PFSK-1 (cell line): ENCODE results near the gene MS4A13.

DNA sequence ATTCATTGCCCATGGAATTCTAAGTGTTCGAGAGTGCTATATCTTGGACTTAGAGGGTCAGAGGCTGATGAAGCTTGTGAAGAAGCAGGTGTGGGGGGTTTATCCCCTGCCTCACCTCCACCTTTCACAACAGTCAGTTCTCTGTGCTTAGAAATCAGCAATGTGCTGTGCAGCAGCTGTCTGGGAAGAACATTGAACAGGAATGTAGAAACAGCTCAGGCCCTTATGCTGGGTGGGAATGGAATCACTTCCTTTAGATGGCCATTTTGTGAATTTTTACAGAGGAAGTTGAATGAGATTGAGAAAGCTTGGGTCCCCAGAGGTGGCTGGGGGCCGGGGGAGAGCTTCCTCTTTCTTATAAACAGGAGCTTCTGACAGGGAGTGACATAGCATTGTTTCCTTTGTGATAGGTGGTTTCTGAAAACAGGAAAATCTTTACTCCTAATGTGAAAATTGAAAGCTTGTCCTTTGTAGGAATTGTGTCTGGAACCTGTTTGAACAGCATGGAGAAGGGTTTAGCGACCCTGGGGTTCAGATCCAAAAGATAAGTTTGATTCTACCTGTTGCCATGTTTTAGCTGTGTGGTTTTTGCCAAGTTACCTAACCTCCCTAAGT is 17.0 kb downstream of the STX3 start:
- RRBS: no CpG with 5 or more reads among the region's 3 CpGs

DNA sequence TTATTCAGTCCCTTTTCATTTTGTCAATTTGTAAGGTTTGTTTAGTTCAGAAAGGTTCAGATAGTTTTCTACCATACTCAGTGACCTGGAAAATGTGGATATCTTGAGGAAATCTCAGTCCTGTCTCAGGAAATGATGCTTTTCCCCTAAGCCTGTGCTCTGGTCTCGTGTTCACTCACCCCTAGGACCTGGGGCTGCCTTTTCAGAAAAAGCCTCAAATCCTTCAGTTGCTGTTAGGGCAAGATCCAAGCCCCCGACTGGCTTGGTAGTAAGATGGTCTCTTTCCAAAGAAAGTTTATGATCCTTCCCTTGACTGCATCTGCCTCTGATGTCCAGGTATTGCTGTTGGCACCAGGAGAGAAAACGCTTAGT is 21.7 kb downstream of the MS4A6A start:
- RRBS: no CpG with 5 or more reads among the region's 3 CpGs

DNA sequence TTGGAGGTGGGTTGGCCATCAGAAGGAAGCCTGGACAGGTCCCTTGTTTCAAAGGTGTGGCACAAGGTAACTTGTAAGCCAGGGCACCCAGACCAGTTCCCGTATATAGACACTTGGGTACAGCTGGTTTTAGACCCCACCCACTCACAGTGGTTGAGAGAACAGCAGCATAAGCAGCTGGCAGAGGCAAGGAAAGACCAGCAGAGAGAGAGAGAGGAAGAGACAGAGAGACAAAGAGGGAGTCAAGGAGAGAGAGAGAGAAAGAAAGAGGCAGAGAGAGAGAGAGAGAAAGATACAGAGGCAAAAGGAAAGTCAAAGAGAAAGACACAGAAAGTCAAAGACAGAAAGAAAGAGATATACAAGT is 3.7 kb upstream of the MS4A6A start:
- RRBS: no CpG with 5 or more reads among the region's 1 CpG

GRCh38 chr11:60285324-60285792 is 4.9 kb downstream of the MS4A4A start:
- RRBS: no CpG with 5 or more reads among the region's 6 CpGs

DNA sequence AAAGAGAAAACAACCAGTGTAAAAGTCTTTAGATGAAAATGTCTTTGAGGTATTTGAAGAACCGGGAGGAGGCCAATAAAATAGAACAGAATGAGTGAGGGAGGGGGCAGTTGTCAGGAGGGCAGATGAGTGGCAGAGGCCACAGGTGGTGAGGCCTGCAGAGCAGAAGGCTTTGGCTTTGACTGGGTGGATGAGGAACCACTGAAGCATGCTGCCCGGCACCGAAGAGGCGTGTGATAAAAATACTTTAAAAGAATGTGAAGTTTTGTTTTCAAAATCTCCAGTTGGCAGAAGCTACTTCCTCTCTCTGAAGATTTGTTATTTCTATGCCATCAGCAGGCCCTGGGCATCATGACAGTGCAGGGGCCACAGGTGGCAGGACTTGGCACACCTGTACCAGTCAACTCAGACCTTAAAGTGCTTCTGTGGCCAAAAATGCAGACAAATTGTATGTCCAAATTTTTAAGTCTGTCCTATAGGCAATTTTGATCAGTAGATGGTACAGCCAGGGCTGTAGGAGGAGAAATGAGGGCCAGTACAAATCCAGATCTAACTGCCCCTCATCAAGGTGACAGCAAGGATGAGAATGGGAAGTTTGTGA is 6.4 kb downstream of the MS4A12 start:
- RRBS: no CpG with 5 or more reads among the region's 4 CpGs

GRCh38 chr11:60515104-60515683 is at the start of gene MS4A13:
Gene MS4A13 (plus strand): TSS chr11:60515392.
- RRBS: 63% methylated on average over 14 of the region's 29 CpGs

DNA sequence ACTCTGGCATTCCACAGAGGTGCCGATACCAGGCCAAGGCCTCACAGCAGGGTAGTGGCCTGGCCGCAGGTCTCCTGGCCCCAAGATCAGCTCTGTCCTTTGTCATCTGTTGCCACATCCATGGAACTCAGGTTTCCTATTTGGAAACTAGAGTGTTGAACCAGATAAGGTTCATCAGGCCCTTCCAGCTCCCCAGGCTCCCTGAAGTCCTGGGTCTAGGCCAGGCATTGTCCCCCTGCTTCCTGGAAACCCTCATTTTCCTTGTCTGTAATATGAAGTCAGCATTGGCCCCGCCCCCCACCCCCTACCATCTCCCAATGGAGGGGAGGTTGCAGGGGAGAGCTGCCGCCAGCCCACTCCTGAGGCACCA is 9.0 kb upstream of the MS4A10 start:
- RRBS: no CpG with 5 or more reads among the region's 4 CpGs

- RRBS: 94% methylated on average over 3 of the region's 6 CpGs
Observed at GRCh38 chr11:60848248-60848456, 6.2 kb downstream of the CCDC86 start.

DNA sequence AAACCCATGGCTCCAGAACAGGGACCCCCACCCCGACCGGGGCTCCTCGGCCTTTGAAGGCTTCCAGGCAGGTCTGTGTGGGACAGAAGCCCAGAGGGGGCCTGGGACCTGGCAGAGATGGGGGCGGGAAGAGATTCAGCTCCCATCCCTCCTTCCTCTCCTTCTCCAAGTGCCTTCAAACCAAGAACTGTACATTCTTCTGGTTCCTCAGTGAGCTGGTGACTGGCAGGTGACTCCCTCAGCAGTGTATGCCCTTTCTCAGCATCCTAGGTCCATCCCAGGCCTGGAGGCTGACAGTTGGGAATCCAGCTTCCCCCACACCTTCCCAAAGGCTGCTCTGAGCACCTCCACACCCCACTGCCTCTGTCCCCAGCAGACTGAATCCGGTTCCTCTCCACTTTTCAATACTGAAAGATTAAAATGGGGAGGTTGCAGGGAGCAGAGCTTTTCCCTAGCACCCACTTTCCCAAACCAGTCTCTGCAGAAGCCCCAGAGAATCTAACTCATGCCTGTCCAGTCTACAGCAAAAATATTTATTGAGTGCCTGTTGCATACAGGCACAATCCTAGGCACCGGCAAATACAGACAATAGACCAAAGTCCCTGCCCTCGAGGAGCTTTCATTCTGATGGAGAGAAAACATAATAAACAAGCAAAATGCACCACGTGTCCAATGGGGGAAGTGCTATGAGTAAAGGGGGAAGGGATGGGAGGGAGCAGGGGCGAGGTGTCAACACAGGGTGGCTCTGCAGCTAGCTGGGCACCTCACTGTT is 5.1 kb downstream of the PTGDR2 start:
- RRBS: no CpG with 5 or more reads among the region's 9 CpGs

DNA sequence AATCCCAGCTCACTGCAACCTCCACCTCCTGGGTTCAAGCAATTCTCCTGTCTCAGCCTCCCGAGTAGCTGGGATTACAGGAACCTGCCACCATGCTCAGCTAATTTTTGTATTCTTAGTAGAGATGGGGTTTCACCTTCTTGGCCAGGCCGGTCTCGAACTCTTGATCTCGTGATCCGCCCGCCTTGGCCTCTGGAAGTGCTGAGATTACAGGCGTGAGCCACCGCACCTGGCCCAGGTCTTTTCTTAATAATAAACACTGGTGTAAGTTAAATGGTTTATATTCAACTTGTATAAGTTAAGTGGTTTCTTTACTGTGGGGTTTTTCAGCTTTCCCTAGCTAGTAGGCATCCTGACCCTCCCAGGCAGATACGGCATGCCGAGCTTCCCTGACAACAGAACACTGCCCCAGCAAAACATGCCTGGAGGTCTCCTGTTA is 17.0 kb downstream of the PRPF19 start:
- RRBS: no CpG with 5 or more reads among the region's 10 CpGs

GRCh38 chr11:60911971-60912372 is 2.0 kb upstream of the TMEM109 start:
- RRBS: no CpG with 5 or more reads among the region's 2 CpGs

DNA sequence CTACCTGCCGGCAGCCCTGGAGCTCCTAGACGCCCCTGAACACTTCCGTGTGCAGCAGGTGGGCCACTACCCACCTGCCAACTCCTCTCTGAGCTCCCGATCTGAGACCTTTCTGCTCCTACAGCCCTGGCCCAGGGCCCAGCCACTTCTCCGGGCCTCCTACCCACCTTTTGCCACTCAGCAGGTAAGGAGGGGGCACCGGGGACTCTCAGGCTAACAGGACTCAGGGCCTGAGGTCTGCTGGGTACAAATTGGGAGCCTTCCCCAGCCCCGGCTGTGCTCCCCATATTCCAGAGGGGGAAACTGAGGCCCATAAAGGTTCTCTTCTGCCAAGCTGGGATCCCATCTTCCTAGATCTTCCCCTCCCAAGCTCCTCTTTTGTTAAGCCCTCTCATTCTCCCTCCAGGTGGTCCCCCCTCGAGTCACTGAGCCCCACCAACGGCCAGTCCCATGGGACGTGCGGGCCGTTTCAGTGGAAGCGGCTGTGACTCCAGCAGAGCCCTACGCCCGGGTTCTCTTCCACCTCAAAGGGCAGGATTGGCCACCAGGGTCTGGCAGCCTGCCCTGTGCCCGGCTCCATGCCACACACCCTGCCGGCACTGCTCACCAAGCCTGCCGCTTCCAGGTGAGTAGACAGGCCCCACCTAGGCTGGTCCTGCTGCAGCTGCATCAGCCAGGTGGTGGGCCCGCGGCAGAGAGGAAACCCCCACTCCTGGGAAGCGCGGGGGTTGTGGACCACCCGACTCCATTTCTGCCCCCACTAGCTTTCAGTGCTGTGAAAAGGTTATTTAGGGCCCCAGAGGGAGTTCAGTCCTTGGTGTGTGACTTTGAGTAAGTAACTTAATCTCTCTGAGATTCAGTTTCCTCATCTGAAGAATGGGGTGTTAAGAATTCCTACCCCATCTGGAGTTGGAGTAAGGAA is 3.2 kb downstream of the TMEM132A start:
- RRBS: 92% methylated on average over 5 of the region's 23 CpGs

- RRBS: no CpG with 5 or more reads among the region's 12 CpGs
Observed at GRCh38 chr11:60943948-60944522, 7.9 kb downstream of the SLC15A3 start.

DNA sequence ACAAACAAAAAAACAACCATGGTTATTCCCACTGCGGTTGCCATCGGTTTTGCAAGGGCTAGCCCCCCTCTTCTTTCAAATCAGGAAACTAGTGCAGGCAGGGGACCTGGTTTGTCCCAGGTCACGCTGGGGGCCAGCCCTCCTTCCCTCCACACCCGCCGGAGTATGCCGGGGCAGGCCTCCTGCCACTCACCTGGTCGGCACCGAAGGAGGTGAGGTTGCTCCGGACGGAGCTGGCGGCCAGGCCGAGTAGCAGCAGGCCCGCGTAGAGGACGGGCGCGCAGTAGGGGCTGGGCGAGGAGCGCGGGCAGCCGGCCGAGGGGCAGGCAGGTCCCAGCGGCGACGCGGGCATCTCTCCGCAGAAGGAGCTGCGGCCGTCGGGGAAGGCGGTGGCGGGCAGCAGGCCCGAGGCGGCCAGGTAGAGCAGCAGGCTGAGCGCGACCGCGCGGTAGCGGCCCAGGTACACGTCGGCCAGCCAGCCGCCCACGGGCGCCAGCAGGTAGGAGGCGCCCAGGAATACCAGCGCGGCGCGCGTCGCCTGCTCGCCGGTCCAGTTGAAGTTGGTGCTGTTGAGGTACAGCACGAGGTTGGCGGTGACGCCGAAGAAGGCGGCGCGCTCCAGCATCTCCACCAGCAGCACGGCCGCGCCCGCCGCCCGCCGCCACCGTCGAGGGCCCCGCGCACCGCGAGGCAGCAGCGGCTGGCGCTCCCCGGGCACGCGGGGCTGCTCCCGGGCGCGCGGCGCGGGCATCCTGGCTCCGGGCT is 993 bp downstream of the SLC15A3 start:
- RRBS: 92% methylated on average over 13 of the region's 86 CpGs

DNA sequence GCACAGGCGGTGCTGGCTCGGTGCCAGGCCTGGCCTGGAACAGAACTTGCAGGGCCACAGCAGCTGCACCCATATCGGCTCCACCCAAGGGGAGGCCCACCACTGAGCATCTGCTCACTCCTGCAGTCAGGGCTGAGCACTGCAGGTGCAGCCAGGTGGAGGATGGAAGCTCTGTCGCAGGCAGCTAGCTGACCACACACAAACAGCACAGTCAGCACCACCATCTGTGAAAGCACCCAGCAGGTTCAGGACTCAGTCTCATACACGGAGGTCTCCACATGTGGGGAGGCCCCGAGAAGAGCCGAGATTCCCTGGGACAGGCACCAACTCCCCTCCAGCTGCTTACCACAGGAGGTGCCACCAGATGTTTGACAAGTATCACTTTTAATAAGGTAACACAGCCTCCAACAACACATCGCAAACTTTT is 19.5 kb downstream of the VPS37C start:
- RRBS: no CpG with 5 or more reads among the region's 8 CpGs

DNA sequence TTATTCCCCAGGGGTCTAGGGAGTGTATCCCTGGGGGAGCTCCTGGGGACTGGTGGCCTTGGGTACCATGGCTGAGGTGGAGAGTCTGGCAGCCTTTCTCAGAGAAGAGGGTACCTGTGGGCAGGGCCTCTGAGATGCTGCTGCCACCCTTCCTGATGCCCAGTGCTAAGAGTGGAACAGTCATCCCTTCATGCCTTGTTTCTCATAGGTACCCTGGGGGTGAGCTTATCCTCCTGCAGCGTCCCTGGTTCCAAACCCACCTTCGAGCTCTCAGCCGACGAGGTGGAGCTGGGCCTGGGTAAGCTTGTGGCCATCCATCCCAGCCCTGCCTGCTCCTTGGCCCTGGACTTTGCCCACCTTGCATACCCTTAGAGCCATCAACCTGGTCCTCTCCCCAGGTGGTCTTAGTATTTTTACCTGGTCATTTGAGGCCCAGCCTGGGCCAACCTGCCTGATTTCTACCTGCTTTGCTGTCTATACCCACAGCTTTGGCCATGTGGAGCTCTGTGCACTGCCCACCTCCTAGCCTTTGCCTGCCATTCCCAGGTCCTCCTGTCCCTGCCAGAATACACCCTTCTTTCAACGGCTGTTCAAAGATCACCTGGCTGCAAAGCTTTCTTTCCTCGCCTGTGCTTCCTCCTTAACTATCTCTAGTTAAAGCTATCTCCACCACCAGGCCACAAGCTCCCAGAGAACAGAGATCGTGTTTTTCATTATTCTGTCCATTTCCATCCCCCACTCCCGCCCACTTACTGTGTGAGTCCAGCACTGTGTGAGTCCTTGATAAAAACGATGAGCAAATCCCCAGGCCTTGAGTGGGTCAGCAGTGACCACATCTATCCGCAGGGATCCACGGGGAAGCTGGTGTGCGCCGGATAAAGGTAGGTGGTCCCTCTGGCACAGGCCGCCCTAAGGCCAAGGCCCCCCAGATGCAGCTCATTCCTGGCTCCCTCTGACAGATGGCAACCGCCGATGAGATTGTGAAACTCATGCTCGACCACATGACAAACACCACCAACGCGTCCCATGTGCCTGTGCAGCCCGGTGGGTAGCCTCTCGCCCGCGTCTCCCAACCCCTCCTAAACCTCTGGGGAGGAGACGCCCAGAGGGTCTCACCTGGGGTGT is 8.9 kb downstream of the TKFC start:
- RRBS: no CpG with 5 or more reads among the region's 24 CpGs

DNA sequence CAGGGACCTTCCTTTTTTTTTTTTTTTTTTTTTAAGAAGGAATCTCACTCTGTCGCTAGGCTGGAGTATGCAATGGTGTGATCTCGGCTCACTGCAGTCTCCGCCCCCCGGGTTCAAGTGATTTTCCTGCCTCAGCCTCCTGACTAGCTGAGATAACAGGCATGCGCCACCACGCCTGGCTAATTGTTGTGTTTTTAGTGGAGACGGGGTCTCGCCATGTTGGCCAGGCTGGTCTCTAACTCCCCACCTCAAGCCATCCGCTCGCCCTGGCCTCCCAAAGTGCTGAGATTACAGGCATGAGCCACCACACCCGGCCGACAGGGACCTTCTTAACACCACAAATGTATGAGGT is 11.3 kb downstream of the TKFC start:
- RRBS: no CpG with 5 or more reads among the region's 12 CpGs

- RRBS: no CpG with 5 or more reads among the region's 11 CpGs
Observed at GRCh38 chr11:61352123-61352584, 9.5 kb downstream of the CYB561A3 start.

- RRBS: no CpG with 5 or more reads among the region's 9 CpGs
Observed at GRCh38 chr11:61370151-61370954, 8.2 kb downstream of the TMEM138 start.

GRCh38 chr11:61532635-61533141 is 24.1 kb downstream of the LRRC10B start:
- RRBS: no CpG with 5 or more reads among the region's 15 CpGs